Thoracic aorta (tissue), 1 donor: ENCODE results near the gene FHL2.

DNA sequence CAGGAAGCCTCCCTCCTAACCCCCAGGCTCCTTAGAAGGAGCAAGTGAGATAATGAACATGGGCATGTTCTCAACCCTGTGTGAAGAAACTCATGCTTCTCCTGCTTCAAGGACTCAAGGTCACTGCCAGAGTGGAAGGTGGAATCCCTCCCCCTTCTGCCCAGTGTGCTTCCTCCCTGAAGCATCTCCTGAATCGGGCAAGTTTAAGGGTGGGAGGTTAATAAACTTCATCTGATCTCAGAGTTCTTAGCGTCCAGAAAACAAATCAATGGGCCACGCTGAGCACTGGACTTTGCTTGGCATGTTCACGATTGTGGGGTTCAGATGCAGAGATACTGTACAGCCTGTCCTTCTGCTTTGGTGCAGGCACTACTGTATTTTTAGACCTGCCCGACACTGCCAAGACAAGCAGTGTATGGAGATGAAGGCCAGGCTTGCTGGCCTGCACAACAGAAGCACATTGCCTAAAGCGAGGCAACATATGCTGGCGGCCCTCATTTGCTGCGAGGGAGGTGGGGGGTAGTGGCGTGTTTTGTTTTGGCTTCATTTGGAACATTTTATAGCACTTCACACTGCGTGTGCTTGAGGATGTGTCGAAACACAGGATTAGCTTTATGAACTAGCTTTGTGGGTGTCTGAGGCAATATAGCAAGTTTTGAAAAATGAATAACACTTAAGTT, 26.9 kb downstream of the TMEM182 start:
- RAMPAGE, long total RNA: no peak

DNA sequence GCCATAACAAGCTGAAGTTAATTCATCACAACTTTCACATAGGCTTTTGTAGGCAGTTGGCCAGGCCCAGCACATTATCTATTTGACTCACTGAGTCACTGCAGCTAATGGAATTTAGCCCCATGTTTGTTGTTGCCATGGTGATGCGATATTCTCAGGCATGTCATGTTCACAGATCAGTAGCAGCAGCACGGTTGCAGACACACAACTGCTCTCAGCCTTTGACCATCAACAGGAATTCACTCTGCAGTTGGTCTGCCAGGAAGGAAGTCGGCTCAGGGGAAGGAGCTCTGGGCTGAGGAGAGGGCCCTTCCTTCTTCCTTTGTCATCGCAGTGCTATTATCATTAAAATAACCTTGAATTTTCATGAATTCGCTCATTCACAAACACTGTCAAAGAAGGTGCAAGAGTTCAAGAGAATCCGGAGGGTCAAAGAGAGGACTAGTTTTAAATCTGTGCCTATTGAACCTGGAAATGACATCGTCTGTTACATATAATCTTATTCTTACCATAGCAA, 639.9 kb downstream of the TMEM182 start:
- RAMPAGE, long total RNA: no peak

DNA sequence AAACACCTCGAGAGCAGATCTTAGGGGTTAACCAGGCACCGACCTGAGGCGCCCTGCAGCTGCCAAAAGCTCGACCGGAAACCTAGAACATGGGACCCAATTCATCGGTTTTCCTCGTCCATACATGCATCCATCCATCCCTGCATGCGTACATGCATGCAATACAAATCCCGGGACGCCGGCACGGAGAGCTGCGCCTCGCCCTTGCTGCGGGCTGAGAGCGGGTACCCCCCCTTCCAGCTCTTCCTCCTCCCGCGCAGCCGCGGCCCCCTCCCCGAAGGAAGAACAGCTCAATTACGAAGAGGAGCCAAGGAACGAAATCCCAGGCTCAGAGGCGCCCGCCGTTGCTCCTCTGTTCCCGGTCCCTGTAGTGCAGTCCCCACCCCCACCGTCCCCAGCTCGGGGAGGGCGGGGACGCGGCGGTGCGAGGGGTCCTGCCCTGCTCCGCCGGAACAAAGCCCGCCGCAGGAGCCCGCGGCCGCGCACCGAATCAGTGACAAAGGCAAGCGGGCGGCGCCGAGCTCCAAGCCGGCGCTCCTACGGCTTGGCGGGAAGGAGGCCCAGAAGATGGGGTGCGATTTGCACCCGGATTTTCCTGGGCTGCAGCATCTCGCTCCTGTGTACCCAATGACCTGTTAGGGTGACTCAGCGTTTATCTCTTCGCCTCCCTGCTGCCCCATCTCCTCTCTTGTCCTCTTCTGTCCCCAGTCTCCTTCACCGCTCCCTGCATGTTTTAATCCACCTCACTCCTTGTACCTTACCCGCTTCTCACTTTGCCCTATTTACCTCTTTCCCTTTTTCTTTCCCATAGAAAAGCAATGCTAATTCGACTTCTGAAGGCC, 8.9 kb upstream of the POU3F3 start:
- RAMPAGE, long total RNA: no peak

DNA sequence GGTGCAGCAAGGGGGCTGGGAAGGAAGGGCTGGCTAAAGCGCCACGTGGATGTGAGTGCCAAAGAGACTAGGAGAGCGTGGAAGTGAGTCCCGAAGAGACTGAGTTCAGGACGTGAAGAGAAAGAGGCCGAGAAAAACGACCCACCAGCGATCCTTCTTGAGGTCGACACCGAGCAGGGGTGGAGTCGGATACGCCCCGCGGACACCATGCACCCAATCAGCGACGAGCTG, 238 bp upstream of the MRPS9 start:
- RAMPAGE, long total RNA: no peak

DNA sequence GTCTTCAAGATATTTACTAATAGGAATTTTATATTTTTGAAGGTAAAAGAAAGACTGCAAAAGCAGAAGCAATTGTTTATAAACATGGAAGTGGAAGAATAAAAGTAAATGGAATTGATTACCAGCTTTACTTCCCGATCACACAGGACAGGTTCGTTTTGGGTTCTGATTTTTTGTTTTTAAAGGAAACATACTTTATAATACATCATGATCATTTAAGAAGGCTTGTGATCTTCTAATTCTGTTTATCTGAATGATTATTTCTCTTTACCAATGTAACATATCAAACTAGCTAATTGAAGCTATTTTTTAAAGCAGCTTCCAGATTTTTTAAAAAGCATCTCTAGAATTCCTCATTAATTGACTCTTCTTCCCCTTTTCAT, 55.6 kb downstream of the MRPS9 start:
- RAMPAGE, long total RNA: no peak

GRCh38 chr2:105379843-105380576, 18.8 kb downstream of the FHL2 start:
- RAMPAGE, long total RNA: no peak

- RAMPAGE, long total RNA: no peak
These were observed 17.9 kb downstream of the FHL2 start for GRCh38 chr2:105380835-105381424.

GRCh38 chr2:105387042-105387273, 11.9 kb downstream of the FHL2 start:
- RAMPAGE, long total RNA: no peak

DNA sequence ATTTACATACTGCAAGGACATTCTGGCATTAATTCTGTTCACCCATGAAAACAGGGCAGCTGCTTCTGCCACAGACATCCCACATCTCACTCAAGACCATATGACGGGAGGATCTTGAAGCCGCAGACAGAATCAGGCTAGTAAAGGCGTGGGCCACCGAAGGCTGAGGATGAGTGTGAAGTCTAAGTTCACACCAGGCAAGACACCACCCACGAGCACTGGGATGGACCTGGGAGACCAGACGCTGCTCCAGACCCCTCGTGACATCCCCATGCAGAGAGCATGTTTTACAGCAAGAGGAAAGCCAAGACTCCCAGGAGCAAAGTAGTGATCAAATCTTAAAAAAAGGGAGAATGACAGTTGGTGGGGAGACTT, 3.1 kb downstream of the FHL2 start:
- RAMPAGE, long total RNA: no peak

DNA sequence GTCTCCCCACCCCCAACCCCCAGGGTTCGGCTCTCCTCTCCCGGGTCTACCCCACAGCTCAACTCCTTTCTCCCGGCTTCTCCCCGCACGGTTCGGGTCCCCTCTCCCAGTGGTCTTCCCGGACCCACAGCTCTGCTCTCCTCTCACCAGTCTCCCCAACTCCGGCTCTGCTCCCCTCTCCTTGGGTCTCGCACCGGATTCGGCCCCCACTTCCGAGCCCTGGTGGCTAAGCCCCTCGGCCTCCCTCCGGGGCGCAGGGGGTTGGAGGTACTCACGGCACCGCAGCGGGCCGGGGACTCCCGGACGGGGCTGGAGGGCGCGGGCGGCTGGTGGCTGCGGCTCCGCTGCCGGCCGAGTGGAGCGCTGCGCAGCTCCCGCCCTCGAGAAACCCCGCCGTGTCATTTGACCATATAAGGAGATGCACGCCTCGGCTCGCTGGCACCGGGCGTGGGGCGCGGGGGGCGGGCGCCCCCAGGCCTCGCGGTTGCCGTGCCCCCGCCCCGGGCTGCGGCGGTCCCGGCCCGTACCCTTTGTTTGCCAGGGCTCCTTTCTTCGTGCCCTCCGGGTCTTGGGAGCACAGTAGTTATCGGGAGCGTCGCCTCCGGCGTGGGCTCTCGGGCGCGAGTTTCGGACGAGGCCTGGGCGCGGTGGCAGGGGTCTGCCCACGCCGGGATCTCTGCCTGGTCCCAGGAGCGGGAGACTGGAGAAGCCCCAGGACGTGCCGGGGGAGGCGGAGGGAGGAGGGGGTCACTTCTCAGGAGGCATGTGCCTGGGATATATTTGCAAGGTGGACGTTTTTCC, at the start of gene FHL2:
Gene FHL2, minus strand, starts transcription at position 357 of the 801 bp plus-strand sequence.
- RAMPAGE, long total RNA: start-site peak on the minus strand centred at position 333 of the sequence, 65 bp wide, 189 reads

GRCh38 chr2:105426364-105426949, 27.6 kb upstream of the FHL2 start:
- RAMPAGE, long total RNA: no peak

DNA sequence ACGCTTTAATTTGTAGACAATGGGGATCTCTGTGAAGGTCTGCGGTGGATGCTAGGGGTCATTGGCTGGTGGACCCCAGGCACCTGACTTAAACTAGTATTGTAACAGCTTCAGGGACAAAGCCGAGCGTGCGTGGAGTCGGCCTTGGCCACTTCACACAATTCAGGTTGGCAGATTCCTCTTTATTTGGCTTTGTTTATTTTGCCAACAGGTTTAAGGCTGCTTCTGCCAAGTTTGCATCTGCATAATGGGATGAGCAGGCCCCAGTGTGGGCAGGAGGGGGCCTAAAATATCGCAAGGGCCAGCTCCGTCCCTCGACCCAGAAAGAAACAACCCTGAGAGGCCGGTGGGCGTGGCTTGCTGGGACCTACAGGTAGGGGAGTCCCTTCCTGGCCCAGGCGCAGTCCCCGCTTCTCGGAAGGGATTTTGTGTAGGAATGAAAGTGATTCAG, 1.3 kb downstream of the NCK2 start:
- RAMPAGE, long total RNA: no peak

DNA sequence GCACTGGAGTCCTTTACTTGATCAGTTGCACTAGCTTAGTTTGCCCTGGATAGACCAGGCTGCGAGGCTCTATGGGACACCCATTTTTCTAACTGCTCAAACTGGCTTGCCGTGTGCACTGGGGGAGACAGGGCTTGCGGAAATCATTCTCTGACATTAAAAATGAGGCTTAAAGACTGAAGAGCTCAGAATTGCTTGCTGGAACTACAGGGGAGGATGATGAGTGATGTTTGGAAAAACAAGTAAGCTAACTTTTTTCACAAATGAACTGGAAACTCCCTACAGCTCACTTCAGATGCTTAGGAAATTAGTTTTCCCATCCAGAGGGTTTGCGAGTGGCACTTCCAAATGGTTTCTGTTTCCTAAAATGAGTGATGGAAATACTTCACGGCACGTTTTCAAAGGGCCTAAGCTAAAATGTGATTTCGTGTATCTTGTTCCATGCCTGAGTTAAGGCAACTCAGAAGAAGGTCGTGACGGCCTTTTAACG, 2.7 kb downstream of the NCK2 start:
- RAMPAGE, long total RNA: no peak

- RAMPAGE, long total RNA: no peak
These were observed 31.3 kb downstream of the NCK2 start for GRCh38 chr2:105775659-105776724.

- RAMPAGE, long total RNA: no peak
These were observed 32.3 kb downstream of the NCK2 start for GRCh38 chr2:105776924-105777533.

DNA sequence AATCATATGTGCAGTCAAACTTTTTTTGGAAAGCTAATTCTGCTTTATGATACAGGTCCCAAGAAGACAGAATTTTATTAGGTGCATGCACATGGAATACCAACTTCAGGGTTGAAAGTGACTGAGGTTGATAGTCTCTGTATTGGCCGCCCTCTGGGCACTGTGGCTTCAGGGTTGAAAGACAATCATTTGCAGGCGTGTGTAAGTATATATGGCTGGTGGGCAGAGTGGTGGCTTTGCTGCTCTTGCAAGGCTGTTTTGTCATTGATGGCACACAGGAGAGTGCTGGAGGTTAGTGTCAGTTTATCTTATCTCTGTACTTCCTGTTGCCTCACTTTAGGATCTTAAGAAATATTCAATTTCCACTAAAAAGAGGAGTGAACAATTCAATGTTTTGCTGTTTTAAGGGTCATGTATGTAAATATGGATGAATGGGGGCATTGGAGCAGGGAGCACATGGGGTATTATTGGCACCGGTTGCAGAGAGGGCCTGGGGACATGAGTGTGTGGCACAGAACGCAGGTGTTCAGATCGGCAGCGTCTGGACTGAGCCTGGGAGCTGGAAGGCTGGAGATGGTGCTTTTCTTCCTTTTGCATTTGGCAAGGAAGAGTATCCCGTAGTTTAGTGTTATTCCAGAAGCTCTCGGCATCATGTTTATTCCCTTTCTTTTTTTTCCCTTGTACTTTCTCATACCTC, 51.5 kb downstream of the NCK2 start:
- RAMPAGE, long total RNA: no peak

- RAMPAGE, long total RNA: no peak
These were observed 57.9 kb downstream of the NCK2 start for GRCh38 chr2:105802512-105803204.

GRCh38 chr2:105820072-105820762, 75.5 kb downstream of the NCK2 start:
- RAMPAGE, long total RNA: no peak

GRCh38 chr2:105839423-105839933, 94.8 kb downstream of the NCK2 start:
- RAMPAGE, long total RNA: no peak

DNA sequence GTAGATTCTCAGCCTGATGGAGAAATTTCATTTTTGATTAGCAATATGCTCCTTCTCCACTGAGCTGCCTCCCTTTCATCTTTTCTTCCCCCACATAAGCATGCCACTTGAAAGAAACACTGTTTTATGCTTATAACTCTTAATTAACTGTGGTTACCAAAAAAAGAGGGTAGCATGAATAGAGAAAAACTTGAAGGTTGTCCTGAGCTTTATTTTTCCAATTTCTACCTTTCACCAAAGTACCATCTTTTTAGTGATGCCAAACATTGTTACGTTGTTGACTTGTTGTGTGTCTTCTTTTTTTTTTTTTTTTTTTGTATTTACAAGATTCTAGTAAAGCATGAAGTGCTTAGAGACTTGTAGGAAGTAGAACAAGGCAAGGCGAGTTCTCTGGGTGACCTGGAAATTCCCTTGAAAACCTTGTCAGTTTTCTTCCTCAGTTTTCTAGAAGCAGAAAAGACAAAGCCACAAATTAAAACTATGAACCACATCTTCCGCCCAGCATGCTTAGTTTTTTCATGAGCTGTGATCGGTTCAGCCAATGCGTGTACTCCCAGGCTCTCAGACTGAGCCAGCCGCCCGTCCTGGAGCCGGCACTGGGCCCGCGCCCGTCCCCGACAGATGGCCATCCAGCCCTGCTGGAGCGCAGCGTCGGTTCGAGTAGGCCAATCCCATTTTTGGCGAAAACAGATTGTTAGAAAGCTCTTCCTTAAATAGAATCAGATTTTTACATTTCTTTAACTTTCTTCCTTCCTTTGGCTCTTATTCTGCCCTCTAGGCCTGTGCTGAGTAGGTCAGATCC, 112.2 kb downstream of the NCK2 start:
- RAMPAGE, long total RNA: no peak